CMK (cell line): ENCODE data around the genes SLC8A3 and SYNJ2BP.

DNA sequence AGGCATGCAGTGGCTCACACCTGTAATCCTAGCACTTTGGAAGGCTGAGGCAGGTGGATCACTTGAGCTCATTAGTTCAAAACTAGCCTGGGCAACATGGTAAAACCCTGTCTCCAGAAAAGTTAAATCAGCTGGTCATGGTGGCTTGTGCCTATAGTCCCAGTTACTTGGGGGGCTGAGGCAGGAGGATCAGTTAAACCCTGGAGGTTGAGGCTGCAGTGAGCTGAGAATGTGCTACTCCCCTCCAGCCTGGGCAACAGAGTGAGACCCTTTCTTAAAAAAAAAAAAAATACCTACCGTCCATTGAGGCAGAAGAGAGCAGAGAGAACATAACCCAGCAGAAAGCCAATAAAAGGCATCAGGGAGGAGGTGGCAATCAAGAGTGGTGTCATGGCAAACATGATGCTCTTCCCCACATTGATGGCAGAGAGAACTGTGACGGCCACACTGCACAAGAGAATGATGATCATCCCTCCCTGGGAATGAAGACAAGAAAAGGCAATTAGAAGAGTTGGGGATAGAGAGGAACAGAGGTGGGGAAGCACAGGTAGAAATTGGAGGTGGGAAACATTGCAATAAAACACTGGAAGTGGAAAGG is 12.0 kb downstream of the SRSF5 start:
- RRBS: no CpG with 5 or more reads among the region's 2 CpGs

- RRBS: no CpG with 5 or more reads among the region's 2 CpGs
These were observed 12.2 kb downstream of the SLC10A1 start for GRCh38 chr14:69784729-69785420.

GRCh38 chr14:70188258-70189567 is at the start of gene SLC8A3:
TSS of gene SLC8A3 (minus strand) at chr14:70188951.
- RRBS: 3% methylated on average over 53 of the region's 123 CpGs

DNA sequence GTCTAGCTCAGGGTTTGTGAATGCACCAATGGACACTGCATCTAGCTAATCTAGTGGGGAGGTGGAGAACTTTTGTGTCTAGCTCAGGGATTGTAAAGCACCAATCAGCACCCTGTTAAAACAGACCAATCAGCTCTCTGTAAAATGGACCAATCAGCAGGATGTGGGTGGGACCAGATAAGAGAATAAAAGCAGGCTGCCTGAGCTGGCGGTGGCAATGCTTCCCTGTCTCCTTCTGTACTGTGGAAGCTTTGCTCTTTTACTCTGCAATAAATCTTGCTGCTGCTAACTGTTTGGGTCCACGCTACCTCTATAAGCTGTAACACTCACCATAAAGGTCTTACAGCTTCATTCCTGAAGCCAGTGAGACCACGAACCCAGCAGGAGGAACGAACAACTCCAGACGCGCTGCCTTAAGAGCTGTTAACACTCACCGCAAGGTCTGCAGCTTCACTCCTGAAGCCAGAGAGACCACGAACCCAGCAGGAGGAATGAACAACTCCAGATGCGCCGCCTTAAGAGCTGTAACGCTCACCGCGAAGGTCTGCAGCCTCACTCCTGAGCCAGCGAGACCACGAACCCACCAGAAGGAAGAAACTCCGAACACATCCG is 66.8 kb upstream of the SLC8A3 start:
- RRBS: no CpG with 5 or more reads among the region's 17 CpGs

- RRBS: no CpG with 5 or more reads among the region's 2 CpGs
These were observed 26.9 kb downstream of the COX16 start for GRCh38 chr14:70332671-70332905.

- RRBS: 2% methylated on average over 5 of the region's 25 CpGs
These were observed at the start of gene SYNJ2BP for GRCh38 chr14:70416685-70417404. TSS of gene SYNJ2BP (minus strand) at chr14:70417090.

DNA sequence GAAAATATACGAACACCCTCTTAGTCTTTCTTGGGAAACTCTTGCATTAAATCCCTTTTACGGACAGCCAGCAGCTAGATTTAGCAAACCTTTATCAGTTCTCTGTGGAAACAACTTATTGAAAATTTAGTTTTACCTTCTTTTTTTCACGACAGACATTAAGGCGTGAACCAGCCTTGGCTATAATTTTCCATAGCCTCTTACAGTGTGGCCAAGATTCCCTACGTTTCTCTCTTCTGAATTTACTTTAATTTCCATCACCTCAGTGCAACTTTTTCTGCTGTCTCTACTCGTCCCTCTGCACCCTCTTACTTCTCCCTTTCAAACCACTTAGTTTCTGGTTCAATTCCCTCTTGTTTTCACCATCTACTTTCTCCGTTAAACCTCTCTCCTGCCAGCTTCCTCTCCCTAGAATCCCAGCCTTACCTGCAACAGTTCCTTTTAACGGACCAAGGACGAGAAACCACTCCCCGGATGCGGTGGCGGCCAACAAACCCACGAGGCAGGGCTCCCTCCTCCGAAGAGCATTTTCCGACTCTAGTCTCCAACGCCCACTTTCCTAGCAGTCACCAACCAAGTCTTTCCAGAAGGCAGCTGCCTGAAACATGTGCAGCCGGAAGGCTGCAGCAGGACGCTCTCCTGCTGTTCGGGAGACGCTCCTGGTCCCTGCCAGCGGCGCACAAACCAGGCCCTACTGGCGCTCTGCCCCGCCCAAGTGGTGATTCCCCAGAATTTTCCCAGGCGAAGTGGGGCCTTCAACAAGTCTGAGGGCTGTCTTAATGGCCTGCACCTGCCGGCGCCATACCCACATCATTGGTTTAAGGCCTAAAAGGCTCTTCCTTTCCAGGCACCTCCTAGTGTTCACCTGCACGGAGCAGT is 20.9 kb upstream of the ADAM20 start:
- RRBS: no CpG with 5 or more reads among the region's 28 CpGs

DNA sequence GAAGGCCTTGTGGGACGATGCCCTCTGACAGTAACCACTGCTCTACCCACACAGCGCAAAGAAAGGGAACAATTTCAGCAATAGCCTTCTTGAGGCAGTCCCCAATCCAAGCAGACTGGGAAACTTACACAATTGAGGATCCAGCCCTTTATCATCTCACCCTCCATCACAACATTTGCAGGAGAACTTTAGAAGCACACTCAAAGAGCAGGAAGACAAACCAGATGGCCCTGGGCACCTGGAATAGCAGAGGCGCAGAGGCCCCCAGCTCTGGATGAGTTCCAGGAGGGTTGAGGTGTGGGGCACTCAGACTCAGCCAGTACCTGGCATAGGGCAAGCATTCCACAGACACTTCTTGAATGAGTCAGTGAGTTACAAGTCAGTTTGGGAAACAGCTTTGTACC is 54.5 kb downstream of the MAP3K9 start:
- RRBS: no CpG with 5 or more reads among the region's 3 CpGs

DNA sequence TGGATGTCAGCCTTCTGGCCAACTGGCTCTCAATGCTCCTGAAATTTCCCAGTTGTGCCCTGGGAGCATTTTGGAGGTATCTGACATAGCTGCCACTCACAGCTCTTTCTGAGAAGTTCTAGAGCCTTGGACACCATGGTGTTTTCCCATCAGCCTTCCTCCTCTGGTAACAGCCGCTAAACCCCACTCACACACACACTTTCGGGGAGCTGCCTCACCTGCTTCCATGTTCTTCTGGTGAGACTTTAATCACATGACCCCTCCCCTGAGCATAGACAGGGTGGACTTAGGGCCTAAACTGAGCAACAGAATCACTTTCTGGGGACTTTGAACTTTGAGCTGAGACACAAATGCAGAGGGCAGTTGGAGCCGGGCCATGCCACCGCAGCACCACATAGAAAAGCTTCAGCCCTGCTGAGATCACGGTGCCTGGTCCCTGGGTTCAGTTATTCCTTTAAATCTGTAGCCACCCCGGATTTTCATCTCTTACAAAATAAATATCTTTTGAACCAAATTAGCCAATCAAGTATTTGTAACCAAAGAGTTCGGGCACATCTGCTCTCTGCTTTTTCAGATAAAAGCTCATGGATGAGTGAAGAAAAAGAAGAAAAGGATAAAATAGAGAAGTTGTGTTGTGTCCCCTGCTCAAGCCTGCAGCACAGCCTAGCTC is 18.4 kb upstream of the MAP3K9 start:
- RRBS: 66% methylated on average over 3 of the region's 7 CpGs

- RRBS: no CpG with 5 or more reads among the region's 4 CpGs
These were observed 196.0 kb downstream of the PCNX1 start for GRCh38 chr14:71103340-71103631.

DNA sequence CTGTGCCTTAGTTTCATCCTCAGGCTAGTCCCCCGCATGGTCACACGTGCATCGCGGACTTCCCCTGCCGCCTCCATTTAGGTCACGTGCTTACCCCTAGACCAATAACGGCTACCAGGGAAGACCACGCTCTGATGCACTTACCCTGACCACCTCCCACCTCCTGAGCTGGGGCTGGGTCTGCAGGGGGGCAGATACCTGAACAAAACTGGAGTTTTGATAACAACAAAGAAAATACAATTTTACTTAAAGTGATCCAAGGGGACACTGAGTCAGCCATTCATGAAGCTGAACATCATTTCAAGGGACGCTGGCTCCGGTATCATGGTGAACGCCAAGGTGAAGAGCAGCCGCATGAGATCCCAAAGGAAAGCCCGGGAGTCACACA is 138.9 kb upstream of the SIPA1L1 start:
- RRBS: 96% methylated on average over 4 of the region's 13 CpGs

GRCh38 chr14:71351594-71352278 is 31.5 kb downstream of the SIPA1L1 start:
- RRBS: no CpG with 5 or more reads among the region's 2 CpGs

- RRBS: no CpG with 5 or more reads among the region's 7 CpGs
These were observed 62.2 kb downstream of the SIPA1L1 start for GRCh38 chr14:71382343-71382920.

DNA sequence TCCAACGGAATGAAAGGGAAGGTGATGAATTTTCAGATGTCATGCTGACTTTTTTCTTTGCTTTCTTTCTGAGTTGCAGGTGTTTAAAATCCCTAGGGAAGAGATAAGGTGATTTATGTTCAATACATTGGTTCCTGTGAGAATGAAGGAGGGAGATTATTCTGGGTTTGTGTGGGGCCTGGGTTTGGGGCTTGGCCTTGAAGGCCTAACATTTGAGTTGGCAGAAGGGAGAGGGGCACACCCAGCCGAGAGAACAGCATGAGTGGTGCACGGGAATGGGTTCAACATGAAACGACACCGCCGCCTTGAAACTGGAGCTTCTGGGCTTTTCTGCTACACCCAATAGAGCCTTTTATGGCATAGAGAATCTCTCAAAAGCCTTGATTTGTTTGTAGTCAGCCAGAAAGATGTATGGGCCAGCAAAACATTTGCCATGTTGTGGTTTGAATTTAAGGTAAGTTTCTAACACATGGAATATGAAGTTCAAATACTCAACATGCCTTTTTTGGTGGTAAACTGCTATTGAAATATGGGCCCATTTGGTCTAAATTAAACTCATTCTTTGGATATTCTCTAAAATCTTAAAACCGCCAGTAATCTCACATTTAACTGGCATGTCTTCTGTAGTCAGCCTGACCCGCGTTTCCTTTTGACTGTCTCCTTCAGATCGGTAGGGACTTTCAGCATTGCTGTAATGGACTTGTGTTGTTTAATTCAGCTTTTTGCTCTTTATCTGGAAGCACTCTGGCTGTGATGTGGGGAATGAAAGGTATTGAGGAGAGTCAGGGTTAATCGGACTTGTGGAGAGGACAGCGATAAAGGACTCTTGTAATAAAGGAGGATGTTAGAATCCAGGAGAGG is 64.1 kb downstream of the SIPA1L1 start:
- RRBS: no CpG with 5 or more reads among the region's 12 CpGs

GRCh38 chr14:71405560-71406155 is 85.4 kb downstream of the SIPA1L1 start:
- RRBS: no CpG with 5 or more reads among the region's 5 CpGs

GRCh38 chr14:71438404-71439187 is 118.3 kb downstream of the SIPA1L1 start:
- RRBS: no CpG with 5 or more reads among the region's 6 CpGs

DNA sequence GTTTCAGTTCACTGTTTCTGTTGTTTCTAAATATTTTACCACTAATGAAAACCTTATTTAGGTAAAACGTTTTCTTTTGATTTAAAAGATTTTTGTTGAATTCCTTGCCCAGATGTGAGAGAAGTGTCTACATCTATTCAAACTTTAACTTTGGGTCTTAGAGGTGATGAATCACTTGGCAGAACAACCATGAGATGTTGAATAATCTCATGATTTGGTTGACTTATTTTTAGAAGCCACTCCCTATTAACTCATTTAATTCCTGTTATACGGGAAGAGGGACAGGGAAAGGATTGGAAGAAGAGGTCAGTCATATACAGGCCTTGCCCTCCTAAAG is 119.4 kb downstream of the SIPA1L1 start:
- RRBS: no CpG with 5 or more reads among the region's 2 CpGs

GRCh38 chr14:71856210-71856927 is 75.9 kb upstream of the RGS6 start:
- RRBS: no CpG with 5 or more reads among the region's 9 CpGs

DNA sequence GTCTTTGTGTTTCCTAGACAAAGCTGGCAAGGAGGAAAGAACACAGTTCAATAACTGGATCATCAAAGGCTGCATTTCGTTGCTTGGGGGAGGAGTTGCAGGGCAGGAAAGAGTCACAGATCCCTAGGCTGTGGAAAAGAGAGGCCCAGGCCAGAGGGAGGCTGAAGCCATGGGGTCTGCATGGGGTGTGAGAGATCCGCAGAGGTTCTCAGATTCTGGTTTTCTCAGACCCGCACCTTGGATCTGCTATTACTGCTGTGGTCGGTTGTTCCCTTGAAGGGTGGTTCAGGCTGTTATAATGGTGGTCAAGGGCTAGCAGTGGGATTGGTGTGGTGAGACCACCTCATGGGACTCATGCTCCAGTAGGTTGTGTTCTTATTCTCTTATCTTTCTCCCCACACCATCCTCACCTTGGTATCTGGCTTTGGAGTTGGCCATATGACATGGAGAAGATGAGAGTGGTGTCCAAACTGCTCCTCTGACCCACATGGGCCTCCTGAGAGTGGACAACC is 364.8 kb downstream of the DPF3 start:
- RRBS: no CpG with 5 or more reads among the region's 4 CpGs

DNA sequence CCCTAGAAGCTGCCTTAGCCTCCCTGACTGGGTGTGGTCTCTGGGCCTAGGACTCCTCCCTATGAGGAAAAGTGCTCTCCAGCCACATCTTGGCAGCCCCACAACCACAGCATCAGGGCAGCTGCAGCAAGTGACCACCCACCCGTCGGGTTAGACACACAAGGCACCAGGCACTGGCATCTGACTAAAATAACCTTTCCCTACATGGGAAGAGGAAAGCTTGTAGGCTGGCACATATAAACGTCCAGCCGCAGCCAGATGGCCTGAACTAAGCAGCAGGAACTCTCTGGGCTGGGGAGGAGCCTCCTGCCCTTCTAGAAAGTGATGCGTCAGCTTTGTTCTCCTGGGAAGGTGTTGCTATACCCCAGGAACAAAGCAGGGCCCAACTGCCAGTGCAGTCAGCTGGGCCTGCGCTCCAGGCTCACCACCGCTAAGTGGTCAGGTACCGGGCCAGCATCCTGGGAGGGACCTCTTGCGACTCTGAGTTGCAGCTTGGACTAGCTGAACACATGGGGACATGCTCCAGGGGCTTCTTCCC is 328.7 kb downstream of the DPF3 start:
- RRBS: no CpG with 5 or more reads among the region's 9 CpGs